Amniotic epithelial cell (primary cell): ENCODE data around the genes PAX4 and CALU.

GRCh38 chr7:123845713-123847222 lies 1.3 kb downstream of the HYAL4 start:
- RRBS, result no CpG with 5 or more reads among the region's 7 CpGs

GRCh38 chr7:123930535-123930876 lies 5.5 kb downstream of the SPAM1 start:
- RRBS, result no CpG with 5 or more reads among the region's 2 CpGs

DNA sequence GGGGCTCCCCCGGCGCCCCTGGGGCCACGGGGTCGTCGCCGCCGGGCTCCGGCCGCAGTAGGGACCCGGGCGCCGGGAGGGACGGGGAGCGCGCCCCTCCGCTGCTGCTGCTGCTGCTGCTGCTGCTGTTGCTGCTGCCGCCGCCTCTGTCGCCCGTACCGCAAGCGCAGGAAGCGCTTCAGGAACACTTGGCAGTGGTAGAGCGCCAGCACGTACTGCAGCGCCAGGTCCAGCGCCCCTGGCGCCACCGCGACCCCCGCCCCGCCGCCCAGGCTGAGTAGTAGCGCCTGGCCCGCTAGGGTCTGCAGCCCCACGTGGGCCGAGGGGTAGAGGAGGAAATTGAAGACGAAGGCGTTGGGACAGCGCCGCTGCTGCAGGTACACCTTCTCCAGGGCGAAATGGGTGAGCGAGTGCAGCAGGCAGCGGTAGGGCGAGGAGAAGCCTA lies 542 bp downstream of the TMEM229A start:
- RRBS, result no CpG with 5 or more reads among the region's 45 CpGs

DNA sequence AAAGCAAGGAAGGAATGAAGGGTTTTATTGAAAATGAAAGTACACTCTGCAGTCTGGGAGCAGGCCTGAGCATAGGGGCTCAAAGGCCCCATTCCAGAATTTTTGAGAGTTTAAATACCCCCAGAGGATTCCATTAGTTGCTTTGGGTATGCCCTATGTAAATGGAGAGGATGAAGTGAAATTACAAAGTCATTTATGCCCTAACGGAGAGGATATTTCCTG lies 247.8 kb downstream of the GPR37 start:
- RRBS, result no CpG with 5 or more reads among the region's 1 CpG

DNA sequence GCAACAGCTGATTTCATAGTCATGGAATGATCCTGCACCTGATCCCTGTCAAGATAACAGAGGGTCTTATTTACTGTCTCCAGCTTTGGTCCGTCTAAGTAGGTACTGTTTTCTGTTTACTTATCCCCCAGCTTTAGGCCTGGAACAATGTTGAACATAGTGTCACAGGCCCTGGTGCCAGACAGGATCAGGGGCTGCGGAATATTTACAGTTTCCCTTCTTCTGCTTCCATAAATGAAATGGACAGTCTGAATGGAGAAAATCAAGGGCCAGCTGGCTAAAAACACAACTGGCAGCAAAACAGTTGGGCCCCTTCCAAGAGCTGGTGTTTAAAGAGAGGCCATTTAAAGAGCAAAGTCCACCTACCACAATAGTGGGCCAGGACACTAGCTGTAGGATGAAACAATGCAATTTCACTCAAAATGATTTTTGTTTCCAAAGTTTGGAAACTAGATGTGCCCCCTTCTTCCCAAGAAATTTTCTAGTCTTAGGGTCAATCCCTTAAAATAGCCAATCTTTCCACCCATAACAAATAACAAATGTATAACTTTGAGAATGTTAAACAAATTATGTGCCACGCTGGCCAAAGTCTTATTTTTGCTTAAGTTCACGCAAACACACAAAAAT lies 2.8 kb downstream of the GPR37 start:
- RRBS, result no CpG with 5 or more reads among the region's 4 CpGs

GRCh38 chr7:125034062-125034398 lies 104.4 kb upstream of the POT1 start:
- RRBS, result no CpG with 5 or more reads among the region's 3 CpGs

GRCh38 chr7:127330256-127330601 lies 62.3 kb downstream of the ZNF800 start:
- RRBS, result no CpG with 5 or more reads among the region's 2 CpGs

DNA sequence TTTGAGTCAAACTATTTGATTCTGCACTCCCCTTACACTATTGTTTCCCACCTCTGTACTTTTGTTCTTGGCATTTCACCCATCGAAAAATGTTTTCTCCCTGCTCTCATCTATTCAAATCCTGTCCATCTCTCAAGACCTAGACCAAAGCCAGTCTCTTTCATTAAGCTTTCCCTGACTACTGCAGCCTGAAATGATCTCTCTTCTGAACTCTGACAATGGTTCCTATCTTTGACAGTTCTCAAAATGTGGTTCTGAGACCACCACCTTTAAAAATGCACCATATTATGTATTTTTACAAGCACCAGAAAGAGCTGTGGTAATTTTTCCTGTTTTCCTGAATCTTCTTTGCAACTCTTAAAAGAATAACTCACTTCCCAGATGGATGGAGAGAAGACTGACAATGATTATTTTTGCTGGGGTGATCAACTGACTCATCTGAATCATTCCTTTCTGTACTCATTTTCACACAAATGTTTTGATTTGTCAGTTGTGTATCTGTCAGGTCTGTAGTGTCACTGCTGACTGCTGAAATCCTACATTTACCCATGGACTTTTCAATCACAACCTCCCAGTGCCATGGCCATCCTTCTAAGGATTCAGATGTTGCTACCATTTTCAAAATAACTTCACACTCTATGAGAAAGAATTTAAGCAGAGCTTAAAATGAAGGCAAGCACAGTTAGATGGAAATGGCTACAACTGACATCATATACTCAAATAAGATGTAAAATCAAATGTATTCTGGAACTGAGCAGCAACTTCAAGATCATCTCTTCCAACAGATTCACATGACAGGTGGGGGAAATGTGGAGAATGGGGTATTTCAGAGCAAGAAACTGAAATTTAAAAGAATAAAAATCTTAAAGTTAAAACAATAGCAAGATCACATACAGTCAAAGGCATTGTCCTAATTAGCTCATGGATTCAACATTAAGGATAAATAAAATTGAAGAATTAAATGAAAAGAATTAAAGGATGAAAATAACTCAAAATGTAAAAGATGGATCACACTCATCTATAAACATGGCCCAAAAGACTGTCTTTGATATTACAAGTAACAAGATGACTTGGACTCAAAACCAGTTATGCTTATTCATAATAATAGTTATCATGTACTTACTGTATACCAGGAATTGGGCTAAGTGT lies 41.0 kb downstream of the ZNF800 start:
- RRBS, result no CpG with 5 or more reads among the region's 1 CpG

DNA sequence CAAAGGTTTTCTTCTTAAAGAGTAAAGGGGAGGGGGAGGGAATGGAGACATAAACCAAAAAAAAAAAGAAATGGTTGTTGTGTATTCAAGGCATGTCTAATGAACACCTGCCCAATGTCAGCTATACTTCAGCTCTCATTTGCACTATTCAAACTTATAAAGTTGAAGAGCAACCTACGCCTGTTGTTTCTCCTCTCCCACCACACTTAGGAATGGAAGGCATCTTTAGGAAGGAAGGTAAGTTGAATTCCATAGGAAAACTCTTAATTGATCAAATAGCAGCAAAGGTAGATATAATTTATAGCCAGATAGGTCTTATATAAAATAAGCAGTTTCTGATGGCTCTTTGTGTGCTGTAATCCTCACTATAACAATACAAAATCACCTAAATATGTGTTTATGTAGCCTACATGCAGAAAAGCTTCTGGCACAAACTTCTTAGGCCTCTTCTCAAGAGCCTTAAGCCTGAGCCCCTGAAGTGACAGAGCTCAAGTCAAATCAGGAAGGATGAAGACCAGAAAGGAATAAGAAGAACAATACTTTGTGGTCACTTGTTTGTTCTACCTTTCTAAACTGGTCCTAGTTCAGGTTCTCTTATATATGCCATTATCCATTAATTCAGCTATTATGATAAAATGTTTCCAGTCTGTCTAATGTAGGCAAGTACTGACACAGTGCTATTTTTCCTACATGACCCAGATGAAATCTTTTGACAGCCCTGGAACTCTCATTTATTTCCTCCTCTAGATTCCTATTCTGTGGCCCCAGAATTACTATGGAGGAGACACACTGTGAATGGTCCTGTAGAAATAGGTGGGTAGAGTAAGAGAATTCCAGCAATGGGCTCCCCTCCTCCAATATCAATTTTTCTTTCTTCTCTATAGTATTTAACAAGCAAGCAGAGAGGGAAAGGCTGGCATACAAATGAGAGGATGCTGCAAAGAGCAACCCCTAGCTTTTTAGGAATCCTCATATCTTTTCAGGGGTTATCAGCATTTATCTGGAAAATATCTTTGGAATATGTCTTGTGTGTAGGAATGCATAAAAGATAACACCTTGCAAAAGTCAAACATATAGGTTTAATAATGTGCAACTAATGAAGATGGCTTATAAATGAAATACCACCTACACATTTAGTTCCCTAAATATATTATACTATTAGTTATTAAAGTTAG lies 23.1 kb downstream of the ZNF800 start:
- RRBS, result no CpG with 5 or more reads among the region's 1 CpG

DNA sequence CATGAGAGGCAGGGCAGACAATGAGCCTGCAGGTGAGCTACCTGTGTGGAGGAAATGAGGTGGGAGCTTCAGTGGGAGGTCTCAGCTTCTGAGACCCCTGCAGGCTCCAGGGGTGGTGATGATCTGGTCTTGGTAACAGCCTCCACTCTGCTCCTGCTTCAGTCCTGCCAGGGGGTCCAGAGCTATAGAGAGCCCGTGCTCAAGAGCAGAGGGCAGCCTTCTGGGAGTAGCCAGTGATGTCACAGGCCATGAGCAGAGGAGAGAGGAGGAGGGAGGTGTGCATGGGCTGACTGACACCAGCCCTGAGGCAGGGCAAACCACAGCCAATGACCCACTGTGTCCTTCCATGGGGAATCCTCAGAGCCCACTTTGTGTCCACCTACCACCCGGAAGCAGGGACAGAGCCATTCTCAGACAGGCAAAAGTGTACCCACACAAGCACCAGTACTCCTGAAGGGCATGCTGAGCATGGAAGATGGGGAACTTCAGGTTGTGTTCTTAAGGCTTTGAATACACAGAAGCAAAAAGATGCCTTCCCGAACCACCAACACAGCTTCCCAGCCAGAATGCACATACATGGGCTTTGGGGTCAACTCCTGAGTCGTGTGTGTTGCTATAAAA lies at the start of gene PAX4:
PAX4 (minus strand) TSS at position 222 of the 621 bp plus-strand sequence.
- RRBS, result no CpG with 5 or more reads among the region's 4 CpGs

DNA sequence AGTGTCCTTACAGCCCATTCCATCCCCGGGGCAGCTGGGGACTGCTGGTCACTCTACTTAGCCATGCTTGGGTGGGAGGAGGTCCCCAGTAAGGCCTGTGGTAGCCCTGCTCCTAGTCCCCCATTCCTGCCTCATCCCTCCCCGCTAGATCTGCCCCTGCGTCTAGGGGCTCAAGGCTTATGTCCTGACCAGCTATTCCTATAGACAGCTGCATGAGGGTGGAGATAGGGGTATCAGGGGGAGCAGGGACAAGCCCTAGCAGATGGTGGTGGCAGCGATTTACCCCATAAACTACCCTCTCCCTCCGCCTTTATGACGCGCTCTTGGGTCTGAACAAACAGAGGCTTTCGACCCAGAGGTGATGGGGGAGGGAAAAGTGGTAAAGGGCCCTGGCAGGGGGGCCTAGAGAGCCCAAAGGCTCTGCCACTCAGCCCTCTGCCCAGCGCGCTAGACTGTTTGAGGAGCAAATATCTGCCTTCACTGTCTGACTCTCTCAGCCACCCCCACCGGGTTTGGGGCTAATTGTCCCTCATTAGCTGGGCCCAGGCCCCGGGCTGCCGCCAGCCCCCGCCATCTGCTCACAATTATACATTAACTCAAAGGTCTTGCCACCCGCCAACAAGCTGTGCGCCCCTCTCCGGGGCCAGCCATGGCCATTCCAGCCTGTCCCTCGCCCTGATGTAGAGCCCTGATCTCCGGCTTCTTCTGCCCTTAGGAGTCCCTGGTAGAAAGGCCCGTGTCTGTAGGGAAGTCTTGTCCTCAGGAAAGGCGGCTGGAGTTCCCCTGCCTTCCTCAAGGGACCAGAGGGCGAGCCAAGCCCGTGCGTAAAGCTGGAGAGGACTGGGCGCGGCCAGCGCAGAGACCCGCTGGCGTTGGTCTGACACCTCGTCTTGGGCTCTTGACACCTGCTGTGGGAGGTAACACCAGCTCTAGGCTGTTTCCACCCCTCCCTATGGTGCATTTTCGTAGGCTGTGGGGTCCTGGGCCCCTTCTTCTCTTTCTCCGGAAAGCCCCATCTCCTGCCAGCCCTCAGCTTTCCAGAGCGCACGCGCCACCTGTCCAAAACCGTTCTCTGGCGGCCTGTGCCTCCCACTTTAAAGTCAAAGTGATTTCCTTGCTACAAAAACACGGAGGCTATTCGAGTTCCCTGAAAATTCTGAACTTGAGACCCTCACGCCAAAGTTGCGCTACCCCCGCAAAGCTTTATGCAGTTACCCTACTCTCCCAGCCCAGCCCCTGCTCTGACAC lies 1.9 kb upstream of the PAX4 start:
- RRBS, result 7% methylated on average over 8 of the region's 42 CpGs

GRCh38 chr7:127650763-127652002 lies 811 bp upstream of the SND1 start:
- RRBS, result no CpG with 5 or more reads among the region's 62 CpGs

DNA sequence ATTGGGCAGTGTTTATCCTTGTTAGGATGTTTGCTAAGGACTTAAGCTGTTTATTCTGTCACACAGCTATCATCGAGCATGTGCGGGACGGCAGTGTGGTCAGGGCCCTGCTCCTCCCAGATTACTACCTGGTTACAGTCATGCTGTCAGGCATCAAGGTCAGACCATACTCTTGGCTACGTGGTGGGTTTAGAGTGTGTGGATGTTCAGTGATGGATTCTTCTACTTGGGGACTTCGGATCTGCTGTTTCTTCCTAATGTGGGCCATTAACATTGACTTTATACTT lies 50.3 kb downstream of the SND1 start:
- RRBS, result no CpG with 5 or more reads among the region's 5 CpGs

GRCh38 chr7:127731369-127731693 lies 79.3 kb downstream of the SND1 start:
- RRBS, result no CpG with 5 or more reads among the region's 6 CpGs

DNA sequence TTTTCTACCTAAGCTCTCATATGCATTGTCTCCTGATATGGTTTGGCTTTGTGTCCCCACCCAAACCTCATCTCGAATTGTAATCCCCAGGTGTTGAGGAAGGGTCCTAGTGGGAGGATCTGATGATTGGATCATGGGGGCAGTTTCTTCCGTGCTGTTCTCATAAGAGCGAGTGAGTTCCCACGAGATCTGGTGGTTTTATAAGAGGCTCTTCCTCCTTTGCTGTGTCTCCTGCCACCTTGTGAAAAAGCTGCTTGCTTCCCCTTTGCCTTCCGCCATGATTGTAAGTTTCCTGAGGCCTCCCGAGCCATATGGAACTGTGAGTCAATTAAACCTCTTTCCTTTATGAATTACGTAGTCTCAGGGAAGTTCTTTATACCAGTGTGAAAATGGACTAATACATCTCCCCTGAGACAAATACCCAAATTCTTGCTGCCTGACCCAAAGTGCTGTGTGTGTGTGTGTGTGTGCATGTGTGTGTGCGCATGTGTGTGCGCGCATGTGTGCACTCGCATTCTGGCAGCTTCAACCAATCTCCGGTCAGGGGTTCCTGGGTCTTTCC lies 98.0 kb upstream of the LRRC4 start:
- RRBS, result no CpG with 5 or more reads among the region's 12 CpGs

DNA sequence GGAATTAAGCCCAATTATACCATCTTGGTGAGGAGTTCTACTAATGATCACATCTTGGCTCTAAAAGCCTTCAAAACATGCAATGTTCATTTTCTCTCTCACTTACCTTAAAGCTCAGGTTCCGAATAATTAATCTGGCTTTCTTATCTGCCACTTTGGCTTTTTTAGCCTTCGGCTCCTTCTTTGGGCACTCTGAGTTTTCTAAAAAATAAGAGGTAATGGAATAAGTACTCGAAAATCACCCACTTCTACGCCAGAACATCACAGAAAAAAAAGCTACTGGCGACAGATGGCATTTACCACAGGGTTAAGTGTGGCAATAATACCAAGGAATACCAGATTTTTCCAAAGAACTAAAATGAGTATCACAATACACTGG lies 4.6 kb downstream of the RBM28 start:
- RRBS, result no CpG with 5 or more reads among the region's 5 CpGs

DNA sequence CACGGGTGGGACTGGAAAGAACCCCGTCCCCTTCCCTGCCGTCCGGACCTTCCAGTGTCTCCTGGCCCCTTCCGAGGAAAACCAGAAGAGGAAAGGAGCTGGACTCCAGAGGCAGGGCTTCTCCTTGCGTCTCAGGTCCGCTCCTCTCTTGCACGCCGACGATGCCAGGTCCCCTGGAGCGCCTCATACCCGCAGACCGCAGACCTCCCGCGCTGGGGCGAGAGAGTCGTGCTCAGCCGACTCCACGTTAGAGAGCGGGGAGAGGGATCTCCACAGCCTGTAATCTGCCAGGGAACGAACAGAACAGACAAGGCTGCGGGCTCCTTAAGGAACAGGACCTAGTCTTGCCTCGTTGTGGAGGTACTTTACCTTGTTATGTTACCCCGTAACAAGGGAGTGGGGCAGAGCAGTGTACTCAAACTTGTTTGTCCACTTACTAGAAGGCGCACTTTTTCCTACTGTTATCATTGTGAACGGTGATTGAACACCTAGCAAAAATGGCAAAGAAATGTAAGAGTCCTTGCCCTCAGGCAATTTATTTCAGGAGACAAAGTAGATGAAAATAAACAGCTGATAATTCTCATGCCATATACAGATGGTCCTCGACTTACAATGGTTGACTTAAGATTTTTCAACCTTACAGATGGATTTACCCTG lies 524 bp upstream of the IMPDH1 start:
- RRBS, result no CpG with 5 or more reads among the region's 27 CpGs

- RRBS, result 2% methylated on average over 37 of the region's 84 CpGs
Observed at GRCh38 chr7:128738897-128740170, at the start of gene CALU. Gene CALU (plus strand): TSS chr7:128739359.

- RRBS, result no CpG with 5 or more reads among the region's 17 CpGs
Observed at GRCh38 chr7:128754110-128754821, 15.1 kb downstream of the CALU start.

DNA sequence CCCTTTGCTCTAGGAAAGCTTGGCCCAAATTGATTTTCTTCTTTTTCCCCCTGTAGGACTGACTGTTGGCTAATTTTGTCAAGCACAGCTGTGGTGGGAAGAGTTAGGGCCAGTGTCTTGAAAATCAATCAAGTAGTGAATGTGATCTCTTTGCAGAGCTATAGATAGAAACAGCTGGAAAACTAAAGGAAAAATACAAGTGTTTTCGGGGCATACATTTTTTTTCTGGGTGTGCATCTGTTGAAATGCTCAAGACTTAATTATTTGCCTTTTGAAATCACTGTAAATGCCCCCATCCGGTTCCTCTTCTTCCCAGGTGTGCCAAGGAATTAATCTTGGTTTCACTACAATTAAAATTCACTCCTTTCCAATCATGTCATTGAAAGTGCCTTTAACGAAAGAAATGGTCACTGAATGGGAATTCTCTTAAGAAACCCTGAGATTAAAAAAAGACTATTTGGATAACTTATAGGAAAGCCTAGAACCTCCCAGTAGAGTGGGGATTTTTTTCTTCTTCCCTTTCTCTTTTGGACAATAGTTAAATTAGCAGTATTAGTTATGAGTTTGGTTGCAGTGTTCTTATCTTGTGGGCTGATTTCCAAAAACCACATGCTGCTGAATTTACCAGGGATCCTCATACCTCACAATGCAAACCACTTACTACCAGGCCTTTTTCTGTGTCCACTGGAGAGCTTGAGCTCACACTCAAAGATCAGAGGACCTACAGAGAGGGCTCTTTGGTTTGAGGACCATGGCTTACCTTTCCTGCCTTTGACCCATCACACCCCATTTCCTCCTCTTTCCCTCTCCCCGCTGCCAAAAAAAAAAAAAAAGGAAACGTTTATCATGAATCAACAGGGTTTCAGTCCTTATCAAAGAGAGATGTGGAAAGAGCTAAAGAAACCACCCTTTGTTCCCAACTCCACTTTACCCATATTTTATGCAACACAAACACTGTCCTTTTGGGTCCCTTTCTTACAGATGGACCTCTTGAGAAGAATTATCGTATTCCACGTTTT lies 5.5 kb downstream of the OPN1SW start:
- RRBS, result no CpG with 5 or more reads among the region's 7 CpGs